A172 (cell line): ENCODE measurements around a stretch of chr5.

DNA sequence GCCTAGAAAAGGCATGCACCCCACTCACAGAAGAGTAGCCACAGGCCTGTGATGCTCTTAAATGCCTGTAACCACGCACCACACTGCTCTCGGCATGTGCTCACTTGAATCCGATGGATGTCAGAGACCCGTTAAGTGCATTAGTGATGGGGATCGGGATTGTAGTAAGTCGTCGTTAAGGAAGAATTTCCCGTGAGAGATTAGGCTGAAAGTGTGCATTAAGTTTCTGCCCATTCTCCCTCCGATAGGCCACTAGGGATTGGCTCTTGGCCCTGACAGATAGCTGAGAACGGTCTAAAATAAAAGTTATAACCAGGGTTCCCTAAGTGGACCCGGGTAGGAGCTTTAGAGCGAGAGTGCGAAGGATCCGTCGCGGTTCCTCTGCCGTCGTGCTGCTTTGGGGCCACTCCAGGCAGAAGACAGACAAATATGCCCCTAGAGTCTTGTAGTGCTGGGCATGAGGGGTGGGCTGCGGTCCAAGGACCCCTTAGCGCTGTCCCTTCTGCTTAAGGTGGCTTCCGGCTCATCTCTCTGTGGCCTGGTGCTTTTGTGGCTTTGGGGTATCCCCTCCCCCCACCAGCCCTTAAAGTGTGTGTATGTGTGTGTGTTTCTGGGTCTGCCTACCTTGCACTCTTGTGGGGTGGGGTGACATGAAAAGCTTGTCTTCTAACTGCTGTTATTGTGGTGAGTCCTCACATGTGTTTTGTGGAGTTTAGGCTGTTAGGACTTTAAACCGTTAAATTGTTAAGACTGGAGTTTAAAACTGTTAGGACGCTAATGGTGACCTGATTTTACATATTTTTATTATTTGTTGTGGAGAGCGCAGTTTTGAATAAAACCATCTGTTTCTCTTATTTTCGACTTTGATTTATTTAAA is 23.4 kb downstream of the MARCHF6 start:
- RAMPAGE, long total RNA, result no peak

DNA sequence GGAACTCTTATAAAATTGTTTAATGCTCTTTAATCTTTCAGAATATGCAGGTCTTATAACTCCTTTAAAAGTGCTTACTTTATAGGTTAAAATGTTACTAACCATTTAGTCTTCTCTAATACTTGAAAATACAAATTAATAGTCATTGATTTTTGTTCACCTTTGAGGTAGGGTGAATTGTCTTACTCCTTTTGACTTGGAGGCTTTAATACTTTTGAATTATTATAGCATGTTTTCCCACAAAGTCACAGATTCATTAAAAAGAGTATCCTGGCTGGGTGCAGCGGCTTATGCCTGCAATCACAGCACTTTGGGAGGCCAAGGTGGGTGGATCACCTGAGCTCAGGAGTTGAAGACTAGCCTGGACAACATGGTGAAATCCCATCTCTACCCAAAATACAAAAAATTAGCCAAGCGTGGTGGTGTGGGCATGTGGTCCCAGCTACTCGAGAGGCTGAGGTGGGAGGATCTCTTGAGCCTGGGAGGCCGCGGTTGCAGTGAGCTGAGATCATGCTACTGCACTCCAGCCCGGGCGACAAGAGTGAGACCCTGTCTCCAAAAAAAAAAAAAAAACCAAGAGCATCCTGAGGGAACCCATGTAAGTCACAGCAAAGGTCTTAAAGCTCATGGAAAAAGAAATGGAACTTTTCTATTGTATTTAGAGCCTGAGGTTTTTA is 23.7 kb upstream of the ROPN1L start:
- RAMPAGE, long total RNA, result no peak

DNA sequence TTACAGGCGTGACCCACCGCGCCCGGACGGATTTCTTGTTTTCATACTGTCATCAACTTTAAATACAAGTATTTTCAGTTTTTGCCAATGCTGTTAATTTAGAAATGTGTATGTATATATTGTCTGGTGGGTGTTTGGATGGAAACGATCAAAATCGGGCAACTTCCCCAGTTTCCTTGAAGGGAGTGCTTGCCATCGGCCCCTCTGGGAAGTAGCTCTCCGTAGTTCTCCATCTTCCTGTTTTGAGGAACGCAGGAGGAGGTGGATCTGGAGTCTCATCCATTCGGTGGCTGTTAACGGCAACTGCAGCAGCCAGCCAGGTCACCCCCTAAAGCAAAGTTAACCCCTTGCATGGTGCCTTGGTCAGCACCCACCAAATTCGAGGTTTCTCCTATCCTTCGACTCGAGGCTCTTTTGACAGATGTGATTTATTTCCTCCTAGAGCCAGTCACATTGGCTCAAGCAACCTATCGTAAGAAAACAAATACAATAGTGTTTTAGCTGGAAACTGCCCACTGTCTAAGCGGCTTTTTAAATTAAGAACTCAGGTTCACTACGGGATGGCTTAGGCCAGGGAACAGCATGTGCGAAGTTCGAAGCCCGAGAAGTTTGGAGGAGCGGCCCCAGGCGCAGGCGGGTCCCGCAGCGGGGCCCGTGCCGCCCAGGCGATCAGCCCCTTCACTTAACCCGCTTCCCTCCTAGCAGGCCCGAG is 616 bp upstream of the ROPN1L start:
- RAMPAGE, long total RNA, result no peak

DNA sequence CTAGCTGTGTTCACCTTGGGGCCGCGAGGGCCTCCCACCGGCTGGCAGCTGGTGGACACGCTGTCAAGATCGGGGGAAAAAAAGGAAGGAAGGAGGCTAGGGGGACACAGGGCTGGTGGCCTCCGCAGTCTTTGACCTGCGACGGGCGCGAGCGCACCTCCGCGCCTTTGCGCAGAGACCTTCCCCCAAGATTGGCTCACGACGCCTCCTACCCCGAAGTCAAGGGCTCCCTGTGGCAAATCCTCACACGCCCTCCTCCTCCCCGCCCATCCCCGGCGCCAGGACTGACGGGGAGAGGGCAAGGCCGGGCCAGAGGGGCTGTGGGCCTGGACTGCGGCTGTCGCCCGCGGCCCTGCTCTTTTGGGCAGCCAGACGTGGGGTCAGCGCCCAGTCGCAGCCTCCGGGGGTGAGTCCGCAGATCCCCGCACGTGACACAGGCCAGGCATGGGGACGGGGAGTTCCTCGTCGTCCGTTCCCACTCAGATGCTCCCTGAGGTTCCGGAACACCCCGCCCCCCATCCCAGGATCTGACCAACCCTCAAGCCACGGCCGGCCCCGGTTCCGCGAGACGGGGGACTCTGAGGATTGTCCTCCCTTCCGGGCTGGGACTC is 721 bp upstream of the ANKRD33B start:
- RAMPAGE, long total RNA, result no peak

GRCh38 chr5:10565657-10566328 is 1.9 kb downstream of the ANKRD33B start:
- RAMPAGE, long total RNA, result no peak

- RAMPAGE, long total RNA, result no peak
These were observed 2.6 kb downstream of the ANKRD33B start for GRCh38 chr5:10566329-10567098.

GRCh38 chr5:10606972-10607747 is 43.3 kb downstream of the ANKRD33B start:
- RAMPAGE, long total RNA, result no peak

- RAMPAGE, long total RNA, result no peak
These were observed 81.2 kb downstream of the DAP start for GRCh38 chr5:10679559-10680416.

GRCh38 chr5:10699837-10700514 is 61.1 kb downstream of the DAP start:
- RAMPAGE, long total RNA, result no peak

DNA sequence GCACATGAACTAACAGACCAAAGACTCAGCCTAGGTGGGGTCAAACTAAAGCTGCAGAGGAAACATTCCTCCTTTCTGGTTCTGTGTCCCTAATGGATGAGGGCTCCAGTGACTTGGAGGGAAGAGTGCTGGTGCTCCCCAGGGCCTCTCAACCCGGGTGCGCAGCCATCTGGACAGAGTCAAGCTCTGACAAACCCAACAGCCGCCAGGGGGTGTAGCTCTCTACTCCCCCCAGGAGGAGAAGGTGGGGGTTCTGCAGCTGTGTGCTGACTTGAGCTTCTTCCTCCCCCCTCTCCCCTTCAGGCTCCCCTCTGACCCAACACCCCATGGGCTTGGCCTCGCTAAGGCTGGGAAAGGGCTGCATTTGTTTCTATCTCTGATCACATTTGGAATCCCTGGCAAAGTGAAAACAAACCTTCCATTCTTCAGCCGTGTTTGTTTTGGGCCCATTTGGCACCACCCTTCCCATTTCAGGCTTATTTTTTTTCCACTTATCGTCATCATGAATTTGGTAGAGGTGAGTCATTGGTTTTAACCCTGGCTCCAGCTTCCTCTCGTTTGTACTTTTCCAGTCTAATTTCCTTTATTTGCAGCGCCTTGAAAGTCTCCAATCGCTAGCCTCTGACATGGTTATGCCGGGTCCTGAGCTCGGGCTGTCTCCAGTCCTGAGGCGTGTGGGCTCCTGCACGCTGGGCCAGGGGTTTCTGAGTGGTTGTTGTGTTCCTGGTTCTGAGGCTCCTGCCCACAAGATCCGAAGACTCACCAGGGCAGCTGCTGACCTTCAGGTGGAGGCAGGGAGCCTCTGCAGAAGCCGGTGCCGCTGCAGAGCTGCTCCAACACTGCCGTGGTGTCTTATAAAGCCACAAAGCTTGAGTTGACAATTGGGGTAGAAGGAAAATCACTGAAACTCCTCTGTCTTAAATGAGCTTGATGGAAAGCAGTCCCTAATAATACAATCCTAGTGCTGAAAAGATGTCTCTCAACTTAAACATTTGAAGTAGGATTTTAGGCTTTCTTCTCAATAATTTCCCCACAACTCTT is 36.0 kb downstream of the DAP start:
- RAMPAGE, long total RNA, result no peak

DNA sequence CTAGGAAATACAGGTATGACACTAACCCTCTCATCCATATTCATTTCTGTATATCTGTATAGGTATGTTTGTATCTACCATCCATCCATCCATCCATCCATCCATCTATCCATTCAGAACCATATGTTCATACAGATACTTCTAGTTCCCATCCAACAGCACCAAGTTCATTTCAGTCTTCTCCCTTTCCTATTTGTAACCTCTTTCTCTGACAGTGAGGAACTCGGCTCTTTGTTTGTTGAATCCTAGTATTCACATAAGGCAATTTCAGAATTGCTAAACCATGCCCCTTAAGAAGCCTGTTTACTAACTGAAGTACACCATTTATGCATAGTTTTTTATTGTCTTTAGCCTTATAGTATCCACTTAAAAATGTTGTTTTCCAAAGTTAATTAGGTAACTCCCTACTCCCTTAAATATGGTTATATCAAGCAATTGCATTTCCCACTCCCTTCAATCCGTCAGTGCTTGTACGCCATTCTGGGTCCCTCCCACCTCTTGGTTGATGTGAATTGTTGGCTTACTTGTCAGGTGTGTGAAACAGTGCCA is 18.1 kb downstream of the DAP start:
- RAMPAGE, long total RNA, result no peak

DNA sequence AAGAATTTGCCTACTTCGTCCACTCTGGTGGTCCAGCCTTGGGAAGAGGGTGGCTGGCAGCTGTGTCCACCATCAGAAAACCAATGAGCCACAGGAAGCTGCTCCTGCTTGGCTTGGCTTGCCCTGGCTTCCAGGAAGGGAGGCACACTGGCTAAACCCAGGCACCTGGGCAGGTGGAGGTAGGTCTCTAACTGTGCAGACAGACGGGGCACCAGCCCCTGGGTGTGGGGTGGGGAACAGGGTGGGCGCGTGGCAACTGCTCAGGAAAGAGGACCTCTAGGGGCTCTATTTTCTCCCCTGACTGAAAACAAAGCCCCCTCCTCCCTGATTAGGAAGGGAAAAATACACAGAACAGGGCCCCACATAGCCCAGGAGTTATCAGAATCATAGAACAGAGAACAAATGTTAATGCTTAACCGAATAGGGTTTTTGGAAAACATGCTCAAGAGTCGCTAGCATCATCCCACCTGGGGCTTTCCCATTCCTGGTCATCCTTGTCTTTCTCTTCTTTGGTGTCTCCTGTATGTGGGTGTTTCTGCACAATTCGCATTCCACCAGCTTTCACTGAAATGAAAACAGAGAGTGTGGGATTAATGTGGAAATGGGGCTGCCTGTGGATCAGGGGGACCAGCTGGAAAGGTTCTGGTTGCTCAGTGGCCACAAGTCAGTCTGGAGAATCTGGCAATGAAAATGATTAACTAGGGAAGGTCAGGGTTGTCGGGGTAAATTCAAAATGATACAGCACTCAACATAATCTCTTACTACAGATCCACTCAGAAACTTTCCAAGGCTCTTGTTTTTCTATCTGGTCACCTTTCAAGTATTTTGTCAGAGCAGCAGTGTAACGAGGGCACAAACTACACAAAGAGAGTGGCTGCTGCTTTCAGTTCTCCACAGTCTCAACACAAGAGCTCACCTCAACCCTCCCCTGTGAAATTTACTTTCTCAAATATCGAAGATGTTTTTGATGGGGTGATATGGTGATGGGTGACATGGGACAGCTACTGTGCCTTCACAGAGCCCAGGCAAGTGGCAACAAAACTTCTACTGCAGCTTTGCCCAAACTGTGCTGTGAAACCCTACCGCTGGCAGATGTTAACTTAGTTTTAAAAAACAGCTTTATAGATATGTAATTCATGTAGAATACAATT is 13.0 kb downstream of the DAP start:
- RAMPAGE, long total RNA, result no peak

- RAMPAGE, long total RNA, result no peak
These were observed 1.4 kb upstream of the DAP start for GRCh38 chr5:10762261-10762948.

DNA sequence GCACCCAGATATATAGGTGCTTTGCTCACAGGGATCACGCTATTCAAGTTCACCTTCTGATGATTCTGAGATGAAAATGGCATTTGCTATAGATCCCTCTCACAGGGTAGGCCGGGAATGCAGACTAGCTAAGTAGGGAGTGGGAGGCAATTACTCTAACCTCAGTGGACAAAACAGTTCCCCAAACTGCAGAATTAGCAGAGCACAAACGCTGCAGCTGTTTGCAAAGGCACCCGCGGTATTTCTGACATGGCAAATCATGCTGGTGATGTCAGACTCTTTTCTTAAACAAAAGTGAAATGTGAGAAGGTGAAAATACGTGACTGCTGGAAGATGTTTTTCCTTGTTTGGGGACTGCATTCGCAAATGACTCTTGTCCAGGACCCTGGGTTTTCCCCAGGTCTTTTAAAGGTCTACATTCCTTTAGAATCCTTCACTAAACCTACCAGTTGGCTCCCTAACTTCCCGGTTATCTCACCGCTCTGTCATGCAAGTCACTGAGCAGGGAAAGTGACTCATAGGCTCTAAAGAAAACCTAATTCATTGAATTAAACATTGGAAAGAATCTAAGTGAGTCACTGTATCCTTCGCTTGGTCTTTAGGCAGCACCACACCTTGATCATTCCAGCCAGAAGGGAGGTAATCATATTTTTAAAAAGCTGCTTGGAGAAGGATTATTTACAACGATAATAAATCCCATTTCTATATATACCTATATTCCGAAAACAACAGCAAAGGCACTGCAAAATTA is 91.5 kb upstream of the DNAH5 start:
- RAMPAGE, long total RNA, result no peak

GRCh38 chr5:14036535-14037376 is 92.3 kb upstream of the DNAH5 start:
- RAMPAGE, long total RNA, result no peak

DNA sequence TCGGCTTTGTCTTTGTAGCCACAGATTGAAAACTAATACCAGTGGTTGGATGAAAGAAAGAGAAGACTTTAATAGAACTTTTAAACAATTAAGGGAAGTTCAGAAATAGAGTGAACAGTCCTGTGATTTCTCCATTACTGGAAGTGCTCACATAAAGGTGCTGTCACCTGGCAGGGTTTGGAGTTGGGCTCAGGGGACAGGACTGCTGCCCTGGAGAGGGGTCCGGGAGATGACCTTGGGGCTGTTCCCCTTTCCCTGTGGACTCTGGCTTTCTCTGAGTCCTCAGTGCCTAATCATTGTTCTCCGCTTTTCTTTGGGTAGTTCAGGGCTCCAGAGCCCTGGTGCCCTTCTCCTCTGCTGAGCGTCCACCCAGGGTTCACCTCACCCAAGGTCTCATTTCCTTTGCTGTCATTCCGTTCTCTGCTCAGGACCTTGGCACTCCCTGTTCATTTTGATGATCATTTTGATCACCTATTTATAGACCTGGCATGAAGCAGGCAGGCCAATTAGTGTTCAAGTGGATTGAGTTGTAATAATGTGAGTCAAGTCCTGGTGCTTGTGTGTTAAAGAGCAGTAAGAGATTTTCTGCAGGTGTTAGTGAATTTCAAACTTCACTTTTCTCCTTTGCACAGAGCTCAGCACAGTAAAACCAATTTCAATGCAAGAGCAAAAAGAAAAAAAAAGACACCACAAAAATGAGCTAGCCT is 3.5 kb downstream of the TRIO start:
- RAMPAGE, long total RNA, result no peak

DNA sequence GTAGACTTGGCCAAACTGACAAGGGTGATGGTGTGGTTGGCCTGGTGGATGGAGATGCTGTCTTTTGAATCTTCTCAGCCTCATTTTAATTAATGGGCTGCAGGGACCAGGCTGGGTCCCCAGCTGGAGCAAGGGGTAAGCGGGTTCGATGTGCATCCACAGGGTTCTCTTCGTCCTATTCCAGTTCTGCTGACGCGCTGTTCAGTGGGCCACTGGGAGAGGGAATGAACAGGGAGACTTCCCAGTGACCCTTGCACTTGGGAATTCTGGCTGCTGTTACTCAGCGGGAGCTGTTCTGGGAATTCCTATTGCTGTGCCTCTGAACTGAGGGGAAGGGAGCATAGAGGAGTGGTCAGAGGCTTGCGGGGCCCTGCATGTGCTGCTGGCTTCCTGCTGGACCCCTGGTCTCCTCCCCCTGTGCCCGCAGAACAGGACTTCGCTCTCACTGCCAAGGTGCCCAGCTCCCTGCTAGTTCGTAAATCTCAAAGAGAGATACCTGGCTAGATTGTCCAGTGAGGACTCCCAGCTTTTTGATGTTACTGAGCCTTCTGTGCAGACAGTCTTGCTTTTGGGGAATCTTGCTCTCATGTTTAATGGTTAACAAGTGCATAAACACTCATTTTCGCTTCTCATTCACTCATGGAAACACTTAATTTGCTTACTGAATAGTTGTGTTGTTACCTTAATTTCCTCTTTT is 5.8 kb downstream of the TRIO start:
- RAMPAGE, long total RNA, result no peak

DNA sequence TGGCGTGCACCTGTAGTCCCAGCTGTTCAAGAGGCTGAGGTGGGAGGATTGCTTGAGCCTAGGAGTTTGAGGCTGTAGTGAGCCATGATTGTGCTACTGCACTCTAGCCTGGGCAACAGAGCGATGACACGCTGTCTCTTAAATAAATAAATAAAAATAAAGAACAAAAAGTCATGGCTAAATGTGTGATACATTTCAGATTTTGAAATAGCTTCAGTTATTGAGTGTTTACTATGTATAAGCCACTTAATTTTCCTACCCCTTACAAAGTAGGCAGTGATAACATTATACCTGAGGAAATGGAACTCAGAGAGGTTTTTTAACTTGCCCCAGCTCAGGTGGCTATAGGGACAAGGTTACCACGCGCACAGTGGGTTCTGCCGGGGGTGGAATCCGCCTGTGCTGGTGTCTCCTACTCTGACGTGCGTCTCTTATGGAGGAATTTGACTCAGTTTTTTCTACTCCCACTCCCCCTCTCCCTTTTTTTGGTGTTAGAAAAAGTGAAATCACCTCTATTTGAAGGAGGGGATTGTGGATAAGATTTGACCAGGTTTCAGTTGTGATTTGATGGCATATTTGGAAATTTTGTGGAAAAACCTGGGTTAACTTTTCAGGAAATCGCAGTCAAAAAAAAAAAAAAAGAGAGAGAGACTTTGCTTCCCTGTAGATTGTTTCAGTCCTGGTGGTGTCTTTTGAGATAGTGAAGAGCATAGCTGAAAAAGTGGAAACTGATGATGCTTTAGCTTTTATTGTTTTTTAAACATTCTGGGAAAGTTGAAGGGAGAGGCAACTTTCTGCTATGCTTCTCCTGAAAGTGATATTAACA is 15.8 kb downstream of the TRIO start:
- RAMPAGE, long total RNA, result no peak

GRCh38 chr5:14183638-14183926 is 40.4 kb downstream of the TRIO start:
- RAMPAGE, long total RNA, result no peak

- RAMPAGE, long total RNA, result no peak
These were observed 59.4 kb downstream of the TRIO start for GRCh38 chr5:14202474-14202929.